ENCODE measurements around a stretch of chr9.

DNA sequence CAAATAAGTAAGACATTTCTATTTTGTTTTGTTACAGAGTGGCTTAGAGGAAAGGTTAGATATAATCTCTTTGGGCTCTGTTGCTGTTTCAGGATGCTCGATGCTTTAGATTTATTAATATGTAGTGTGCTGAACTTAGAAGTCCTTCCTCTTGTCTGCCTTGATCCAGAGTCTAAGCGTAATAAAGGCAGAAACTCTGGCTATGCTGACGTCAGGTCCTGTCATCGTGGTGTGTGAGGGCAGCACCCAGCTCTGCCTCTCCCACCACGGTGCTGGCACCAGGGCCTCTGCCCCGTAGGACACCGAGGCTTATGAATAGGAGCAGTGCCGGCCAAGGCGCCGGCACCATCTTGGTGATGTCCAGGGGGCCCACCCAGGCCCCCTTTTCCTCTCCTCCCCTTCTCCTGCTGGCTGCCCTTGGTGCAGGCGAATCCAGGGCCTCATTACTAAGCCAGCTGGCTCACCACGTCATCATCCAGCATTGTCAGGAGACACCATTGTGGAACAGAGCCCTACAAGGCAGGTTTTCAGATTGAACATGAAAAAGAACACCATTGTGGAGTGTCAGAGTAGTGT is 252.3 kb downstream of the FANCC start:
- PRO-cap, result no peak

DNA sequence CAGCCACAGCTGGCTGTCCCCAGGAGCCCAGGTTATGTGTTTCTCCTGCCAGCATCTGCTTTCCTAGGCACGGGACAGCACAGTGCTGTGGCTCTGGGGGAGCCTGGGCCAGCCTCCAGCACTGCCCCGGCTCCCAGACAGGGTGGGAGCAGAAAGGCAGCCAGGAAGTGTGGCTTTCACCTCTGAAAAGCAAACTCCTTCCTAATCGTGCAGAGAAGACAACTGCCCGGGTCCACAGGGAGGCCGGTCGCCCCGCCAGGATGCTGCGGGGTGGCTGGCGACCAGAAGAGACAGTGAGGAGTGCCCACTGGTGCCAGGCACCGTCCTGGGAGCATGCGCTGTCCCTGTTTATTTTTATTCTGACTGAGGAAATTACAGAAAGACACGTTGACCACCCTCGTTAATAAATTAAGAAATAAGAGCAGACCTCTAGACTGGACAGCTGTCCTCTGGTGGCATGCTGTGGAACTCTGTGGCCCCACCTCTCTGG is 240.3 kb downstream of the FANCC start:
- PRO-cap, result no peak

- PRO-cap, result no peak
Observed at GRCh38 chr9:95082693-95083705, 234.5 kb downstream of the FANCC start.

DNA sequence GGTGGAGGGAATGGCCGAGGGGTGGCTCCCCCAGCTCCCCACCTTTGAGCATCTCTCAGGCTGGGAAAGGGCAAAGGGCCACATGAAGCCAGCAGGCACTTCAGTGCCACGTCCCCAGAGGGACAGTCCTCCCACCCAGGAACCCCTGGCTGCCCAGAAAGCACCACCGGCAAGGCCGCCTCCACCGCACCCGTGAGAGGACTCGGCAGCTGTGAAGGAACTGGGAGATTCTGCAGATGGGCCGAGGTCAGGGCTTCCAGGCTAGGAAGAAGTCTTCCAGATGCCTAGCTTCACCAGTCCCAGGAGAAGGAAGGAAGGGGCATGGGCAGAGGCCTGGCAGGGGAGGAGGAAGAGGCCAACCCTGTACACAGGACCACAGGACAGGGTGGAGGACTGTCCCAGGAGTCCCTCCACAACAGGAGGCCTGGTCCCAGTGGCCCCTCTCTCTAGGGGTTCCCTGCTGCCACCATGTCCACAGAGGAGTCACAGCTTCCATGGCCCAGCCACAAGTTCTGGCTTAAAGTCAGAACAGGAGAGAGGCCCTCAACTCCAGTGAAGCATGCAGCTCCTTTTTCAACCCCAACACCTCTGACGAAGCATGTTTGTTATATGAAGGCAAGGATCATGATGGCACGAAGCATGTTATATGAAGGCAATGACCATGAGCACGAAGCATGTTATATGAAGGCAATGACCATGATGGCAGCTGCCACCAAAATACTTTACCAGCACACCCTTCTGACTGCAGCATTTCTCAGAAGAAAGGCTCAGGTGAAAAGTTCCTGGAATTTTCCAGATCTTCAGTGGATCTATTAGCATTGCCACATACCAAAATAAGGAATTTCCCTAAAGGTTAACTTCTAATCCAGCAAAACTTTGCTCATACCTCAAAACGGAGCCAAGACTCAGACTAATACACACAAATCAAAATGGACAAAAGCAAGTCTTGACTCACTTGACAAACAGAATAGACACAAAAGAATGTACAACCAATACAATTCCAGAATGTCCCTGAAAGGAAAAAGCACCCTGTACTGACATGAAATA is 217.6 kb downstream of the FANCC start:
- PRO-cap, result no peak

DNA sequence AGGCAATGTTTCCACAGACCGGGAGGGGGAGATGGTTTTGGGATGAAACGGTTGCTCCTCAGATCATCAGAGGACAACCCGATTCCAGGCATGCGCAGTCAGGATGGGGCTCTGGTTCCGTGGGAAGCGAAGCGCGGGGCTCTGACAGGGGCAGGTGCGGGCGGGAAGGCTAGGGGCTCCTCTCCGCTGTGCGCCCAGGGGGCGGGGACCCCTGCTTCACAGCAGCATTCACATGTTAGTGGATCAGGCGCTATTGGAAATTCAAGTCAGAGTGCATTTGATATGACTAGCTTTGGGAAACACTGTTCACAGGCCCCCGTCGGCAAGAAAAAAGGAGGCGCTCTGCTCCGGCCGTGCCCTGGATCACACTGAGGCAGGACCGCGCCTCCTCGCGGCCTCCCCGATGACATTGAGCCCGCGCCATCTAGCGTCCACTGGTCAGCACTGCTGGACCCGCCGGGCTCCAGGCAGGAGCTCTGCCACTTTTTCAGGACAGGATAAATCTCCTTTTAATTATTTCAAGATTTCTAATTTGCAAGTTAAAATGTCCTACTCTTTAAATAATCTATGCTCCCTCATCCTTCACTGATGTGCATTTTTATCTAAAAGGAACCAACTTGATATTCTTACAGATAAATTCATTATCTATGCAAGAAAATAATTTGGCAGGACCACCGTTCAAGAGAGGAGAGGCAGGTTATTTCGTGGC is 190.0 kb downstream of the FANCC start:
- PRO-cap, result unidirectional peak, minus-strand start at position 370 of the sequence

DNA sequence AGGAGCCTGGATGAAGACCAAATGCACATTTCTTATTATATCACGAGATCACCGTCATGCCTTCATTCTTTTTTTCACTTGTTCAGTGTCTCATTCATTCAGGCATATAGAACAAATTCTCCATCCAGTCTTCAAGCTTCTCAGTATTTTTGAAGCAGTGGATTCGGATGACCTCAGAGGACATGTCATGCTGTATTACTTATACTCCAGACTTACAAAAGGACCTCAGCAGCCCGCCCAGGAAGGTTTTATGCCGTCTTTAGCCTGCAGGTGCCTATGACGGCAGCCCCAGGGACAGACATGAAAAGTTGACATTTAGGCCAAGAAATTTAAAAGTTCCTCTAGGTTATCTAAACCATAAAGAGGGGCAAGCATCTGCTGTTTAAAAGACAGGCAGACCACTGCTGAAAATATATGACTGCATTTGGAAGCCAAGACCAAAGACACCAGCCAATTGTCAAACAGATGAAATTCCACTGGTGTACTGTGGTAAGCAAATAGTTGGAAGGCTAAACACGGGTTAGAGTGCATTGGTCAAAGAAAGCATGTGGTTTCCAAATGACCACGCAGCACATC is 173.9 kb downstream of the FANCC start:
- PRO-cap, result no peak

DNA sequence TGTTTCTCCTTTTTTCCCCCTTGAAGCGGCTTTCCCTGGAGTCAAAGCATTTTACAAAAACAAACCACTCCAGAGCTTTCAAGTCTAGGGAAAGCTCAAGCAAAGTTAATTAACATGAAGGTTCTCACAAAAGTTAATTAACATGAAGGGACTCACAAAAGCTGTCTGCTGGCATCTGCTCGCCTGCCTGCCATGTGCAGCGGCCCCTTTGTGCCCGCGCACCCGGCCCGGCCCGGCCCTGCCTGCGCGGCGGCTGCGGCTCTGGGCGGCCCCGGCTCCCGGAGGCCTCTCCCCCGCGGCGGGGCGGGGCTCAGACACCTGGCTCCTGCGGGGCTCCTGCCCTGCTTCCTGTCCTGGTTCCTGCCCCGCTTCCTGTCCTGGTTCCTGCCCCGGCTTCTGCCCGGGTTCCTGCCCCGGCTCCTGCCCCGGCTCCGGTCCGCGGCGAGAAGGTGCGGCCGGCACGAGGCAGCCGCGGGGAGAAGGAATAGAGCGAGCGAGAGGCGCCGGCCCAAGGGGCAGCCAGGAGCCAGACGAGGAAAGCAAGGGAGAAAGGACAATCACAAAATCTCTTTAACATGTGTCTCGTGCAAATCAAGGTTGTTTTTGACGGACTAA is 82.4 kb downstream of the PTCH1 start:
- PRO-cap, result bidirectional peak, plus-strand start at position 447 of the sequence, minus-strand start at position 240 of the sequence

DNA sequence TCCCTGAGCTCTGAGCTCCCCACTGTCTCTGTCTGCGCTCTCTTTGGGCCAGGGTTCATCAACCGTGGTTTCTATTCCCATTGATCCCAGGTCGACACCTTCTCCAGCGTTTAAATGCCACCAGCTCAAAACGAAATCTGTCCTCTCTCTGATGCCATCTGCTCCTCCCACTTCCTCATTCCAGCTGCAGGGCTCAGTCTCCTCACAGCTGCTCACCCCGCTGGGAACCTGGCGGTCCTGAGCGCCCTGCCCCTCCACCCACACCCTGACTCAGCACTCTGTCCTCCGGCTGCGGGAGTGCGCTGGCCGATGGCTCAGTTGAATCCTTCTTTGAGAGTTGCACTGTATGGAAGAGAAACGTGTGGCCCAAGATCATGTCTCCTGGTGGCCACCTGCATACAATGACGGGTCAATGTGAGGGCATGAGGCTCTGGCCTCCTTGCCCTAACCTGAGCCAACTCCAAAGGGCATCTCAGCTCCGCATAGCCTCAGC is 74.9 kb downstream of the PTCH1 start:
- PRO-cap, result no peak

GRCh38 chr9:95447890-95448595 is 61.0 kb downstream of the PTCH1 start:
- PRO-cap, result no peak

DNA sequence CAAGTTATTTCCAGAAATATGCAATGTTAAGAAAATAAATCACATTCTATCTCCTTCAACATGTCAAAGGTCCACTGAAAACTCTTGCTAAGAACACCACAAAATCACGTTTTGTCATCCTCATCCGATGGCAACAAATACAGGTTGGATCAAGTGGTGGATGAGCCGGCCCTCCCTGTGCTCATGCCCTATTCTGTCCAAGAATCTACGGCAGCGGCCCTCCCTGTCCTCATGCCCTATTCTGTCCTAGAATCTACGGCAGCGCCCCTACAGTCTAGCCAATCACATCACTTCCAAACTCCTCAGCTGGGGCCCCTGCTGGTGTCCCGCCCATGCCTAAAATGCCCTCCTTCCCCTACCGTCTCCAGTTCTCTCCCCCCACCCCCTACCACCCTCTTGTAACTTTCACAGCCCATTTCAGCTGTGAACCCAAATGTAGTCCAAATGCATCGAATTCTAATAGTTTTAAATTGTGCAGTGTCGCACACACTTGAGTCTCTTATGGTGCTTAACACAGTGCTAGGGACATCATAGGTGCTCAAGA is 4.6 kb downstream of the PTCH1 start:
- PRO-cap, result no peak

- PRO-cap, result no peak
Observed at GRCh38 chr9:95508382-95508984, 583 bp downstream of the PTCH1 start.

DNA sequence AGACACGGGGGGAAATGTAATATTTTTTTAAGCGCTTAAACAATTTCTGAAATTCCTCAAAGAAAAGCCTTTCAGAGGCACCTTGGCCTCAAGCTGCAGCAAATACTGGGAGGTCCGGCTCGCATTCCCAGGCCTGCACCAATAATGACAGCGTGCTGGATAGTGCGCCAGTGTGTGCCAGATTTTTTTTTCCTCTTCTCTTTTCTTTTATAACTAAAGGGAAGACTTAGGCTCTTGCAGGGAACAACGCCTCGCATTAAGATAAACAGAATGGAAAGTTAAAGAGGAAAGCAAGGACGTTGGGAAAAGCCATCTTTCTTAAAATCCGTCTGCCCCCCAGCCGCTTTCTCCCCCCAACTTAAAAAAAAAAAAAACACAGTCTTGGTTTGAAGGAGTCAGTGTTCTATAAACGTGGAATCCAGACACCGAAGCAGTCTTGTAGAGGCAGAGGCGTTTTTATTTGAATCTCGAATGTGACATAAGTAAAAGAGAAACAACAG is 627 bp upstream of the PTCH1 start:
- PRO-cap, result no peak

GRCh38 chr9:95511343-95511792 is 2.3 kb upstream of the PTCH1 start:
- PRO-cap, result no peak

- PRO-cap, result unidirectional peak, minus-strand start at chr9:95516791; unidirectional peak, minus-strand start at chr9:95516969
Observed at GRCh38 chr9:95516175-95517091, 7.4 kb upstream of the PTCH1 start.

DNA sequence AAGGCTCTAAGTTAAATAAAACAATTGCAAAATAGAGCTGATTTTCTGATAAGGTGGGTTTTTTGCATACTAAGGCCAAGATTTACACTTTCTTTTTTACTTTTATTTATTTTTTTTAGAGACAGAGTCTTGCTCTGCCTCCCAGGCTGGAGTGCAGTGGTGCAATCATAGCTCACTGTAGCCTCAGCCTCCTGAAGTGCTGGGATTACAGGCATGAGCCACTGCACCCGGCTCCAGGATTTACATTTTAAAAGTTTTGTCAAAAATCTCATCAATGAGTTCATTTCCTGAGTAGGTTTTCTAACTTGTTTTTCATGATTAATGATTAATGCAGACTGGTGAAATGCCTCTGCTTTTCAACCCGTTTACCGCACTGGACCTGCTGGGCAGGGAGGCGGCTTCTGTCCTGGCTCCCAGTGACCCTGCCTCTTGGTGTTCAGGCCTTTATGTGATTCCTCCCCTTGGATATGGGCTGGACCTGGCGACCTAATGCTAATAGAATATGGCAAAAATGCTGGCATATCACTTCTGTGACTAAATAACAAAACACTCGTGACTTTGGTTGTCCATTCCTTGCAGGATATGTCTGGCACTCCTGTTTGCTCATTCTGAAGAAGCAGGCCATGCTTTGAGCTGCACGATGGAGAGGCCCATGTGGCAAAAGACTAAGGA is 79.8 kb upstream of the PTCH1 start:
- PRO-cap, result no peak

- PRO-cap, result no peak
Observed at GRCh38 chr9:95640297-95640760, 131.3 kb upstream of the PTCH1 start.

DNA sequence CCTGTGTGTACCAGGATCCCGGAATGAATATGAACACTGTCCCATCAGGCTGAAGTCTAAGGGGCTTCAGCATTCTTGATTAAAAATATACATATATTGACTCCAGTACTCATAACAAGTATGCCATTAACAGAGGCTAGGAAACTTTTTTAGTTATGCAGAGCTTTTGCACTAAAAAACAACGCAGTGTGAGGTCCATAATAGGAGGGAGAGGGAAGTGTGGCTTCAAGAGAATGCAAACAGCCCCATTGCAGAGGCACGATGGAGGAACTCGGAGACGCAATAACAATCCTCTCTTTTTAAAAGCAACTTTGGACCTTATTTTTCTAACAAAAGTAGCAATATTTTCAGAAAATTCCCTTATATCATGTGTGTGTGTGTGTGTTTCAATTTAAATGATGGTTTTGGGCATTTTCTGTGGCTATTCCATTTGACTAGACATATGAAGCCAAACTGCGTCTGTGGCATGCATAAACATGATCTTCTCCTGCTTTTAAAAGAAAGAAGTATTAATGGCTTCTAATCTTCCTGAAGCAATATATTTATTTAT is 157.8 kb upstream of the PTCH1 start:
- PRO-cap, result unidirectional peak, plus-strand start at position 251 of the sequence

DNA sequence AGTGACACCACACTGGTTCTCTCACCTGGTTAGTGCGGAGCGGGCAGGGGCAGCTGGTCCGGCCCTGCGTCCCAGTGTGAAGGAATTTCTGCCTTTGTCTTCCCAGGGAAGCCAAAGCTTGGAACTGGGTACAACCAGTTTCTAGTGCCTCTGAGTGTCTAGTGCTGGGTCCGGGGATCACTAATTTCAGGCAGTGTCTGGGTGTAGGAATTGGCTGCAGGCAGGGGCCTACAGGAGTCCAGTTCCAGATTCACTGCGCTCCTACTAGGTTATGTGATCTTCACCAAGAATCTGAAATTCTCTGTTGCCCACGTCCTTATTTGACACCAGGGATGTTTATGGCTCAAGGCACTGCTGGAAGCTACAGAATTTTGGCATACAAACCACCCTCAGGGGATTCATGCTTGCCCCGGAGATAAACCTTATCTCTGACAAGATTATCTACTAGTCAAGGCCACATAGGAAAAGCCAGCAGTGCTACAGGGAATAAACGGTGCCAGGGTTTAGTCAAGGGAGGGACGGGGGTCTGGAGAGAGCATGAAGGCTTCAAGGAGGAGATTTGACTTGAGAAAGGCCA is 120.5 kb upstream of the ERCC6L2 start:
- PRO-cap, result no peak

DNA sequence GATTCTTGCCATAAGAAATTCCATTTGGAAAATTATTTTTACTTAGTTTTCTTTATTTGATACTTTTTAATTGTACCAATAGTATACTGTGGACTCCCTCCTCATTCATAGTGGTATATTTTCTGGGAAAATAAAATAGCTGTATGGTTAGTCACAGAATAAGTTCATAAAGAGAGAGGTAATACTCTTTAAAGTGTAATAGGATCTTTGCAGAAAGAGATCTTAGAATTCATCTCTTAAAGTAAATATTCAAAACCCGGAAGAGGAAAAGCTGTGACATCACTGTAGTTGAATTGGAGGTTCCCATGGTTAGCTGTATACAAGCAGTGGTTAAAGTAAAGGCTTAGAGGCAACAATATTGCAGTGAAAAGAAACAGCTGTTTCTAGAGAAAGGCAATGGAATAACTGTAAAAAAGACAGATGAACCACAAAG is 4.4 kb downstream of the ERCC6L2 start:
- PRO-cap, result no peak

DNA sequence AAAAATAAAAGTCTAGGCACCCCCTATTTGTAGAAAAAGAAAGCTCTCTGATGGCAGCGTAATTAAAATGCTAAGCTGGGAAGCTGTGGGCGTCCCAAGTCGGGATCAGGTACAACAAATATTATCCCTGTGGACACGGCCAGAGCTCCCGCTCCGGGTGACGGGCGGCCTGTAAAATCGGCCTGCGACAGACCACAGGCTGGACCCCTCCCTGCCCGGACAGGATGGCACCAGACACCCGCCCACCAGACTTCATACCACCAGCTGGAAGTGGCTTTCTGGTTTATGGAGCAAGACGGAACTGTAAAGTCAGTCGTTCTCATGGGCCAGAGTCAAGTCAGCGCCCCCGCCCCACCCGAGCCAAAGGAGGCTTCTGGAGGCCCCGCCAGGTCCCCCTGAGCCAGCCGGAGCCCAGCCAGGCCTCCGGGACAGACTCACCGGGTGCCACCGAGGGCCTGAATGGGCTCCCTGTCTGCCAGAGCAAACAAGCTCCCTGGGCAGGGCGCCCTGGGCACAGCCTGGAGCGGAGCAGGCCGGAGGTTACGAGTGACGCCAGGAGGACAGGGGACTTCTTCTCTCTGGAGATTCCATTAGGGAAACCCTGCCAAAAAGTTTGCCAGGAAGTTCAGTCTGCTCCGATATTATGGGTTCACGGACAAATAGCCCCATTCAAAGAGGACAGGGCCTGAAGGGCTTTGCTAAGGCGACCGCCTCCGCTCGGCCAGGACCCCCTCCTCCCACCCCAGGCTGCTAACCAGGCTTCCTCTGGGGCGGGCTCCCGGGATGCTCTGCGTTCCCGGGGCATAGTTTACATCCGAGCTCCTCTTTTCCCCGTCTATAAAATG is 173.7 kb downstream of the ERCC6L2 start:
- PRO-cap, result no peak

All from Metastatic Pancreatic Carcinoma in the Ovary (tissue), 1 donor.